ENCODE data around the gene RAVER1.

DNA sequence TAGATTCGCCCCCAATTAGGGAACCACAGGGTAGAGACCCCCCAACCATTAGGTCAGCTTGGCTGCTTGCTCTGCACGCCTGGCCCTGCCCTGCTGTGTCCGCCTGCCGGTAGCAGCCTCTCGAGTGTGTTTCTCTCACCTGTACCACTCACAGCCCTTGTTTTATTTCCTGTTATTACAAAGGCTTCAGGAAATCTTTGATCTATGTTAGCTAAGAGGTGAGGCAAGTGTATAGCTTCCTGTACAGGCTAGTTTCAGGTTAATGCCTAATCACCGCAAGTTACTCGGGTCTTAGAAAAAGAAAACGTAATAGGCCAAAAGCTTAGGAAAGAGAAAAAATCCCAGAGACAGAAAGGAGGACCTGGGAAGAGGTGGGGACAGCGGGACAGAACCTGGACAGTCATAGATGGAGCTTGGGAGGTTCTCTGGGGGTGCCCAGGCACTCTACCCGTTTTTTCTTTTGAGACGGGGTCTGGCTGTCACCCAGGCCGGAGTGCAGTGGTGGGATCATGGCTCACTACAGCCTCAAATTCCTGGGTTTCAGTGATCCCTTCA is 23.2 kb upstream of the EIF3G start:
- RRBS: no CpG with 5 or more reads among the region's 12 CpGs

- RRBS: no CpG with 5 or more reads among the region's 6 CpGs
These were observed 20.9 kb downstream of the DNMT1 start for GRCh38 chr19:10173832-10174323.

DNA sequence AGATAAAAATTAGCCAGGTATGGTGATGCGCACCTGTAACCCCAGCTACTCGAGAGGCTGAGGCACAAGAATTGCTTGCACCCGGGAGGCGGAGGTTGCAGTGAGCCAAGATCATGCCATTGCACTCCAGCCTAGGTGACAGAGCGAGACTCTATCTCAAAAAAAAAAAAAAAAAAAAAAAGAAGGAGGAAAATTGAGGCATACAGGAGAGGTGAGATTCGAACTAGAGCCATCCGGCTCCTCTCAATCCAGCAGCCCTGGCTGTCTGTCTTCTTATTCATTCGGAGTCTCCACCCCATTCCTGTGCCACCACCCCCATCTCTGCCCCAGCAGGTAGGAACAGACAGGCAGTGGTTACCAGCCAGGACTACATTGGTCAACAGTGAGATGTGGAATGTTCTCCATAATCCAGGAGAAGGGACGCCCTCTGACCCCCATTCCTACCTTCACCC is 6.5 kb upstream of the S1PR2 start:
- RRBS: no CpG with 5 or more reads among the region's 9 CpGs

GRCh38 chr19:10279711-10280383 is 6.9 kb upstream of the ICAM4 start:
- RRBS: no CpG with 5 or more reads among the region's 5 CpGs

GRCh38 chr19:10305433-10305843 is 10.4 kb downstream of the FDX2 start:
- RRBS: no CpG with 5 or more reads among the region's 9 CpGs

DNA sequence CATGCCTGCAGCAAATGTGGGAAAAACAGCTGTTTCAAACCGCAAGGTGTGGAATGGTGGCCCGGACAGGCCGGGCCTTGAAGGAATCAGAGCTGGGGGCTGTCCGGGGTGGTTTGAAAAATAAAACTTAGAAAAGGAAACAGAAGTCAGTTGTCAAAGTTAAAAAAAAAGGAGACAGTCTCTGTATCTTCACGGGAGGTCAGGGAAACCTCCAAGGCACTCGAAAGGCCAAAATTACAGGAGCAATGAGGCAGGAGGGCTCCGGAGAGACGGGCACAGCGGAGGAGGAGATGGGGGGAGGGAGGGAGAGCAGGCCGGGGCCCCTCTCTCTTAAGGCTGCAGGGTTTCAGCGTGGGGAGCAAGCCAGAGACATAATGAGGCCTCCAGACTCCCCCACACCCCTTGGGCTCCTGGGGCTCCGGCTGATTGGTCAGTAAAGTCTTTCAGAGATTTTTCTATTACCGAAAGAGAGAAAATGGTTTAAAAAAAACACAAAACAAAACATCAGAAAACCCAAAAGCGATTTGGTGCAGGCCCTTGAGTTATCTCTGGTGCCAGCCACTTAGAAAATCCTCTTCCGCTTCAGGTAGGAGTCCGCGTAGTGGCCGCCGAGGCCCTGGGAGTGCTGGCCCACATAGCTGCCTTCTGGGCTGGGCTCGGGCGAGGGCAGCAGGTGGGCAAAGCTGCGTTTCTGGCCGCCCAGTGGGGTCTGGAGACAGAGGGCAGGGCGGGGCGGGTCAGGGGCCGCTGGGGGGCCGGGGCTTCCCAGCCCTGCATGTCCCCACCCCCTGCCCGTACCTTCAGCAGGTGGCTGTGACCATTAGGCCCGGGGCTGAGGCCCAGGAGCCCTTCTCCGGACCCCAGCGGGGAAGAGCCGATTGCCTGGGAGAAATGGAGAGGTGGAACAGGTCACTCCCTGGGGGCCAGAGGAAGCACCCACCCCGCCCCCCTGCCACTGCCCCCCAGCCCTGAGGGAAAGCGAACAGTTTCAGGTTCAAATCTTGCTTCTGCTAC is 1.4 kb upstream of the FDX2 start:
- RRBS: 67% methylated on average over 10 of the region's 34 CpGs

- RRBS: 2% methylated on average over 36 of the region's 93 CpGs
These were observed at the start of gene RAVER1 for GRCh38 chr19:10332955-10334003. RAVER1 (minus strand) TSS chr19:10333529.

- RRBS: no CpG with 5 or more reads among the region's 12 CpGs
These were observed 7.0 kb upstream of the ICAM3 start for GRCh38 chr19:10346348-10346950.

- RRBS: no CpG with 5 or more reads among the region's 16 CpGs
These were observed 4.1 kb downstream of the KRI1 start for GRCh38 chr19:10561580-10562161.

DNA sequence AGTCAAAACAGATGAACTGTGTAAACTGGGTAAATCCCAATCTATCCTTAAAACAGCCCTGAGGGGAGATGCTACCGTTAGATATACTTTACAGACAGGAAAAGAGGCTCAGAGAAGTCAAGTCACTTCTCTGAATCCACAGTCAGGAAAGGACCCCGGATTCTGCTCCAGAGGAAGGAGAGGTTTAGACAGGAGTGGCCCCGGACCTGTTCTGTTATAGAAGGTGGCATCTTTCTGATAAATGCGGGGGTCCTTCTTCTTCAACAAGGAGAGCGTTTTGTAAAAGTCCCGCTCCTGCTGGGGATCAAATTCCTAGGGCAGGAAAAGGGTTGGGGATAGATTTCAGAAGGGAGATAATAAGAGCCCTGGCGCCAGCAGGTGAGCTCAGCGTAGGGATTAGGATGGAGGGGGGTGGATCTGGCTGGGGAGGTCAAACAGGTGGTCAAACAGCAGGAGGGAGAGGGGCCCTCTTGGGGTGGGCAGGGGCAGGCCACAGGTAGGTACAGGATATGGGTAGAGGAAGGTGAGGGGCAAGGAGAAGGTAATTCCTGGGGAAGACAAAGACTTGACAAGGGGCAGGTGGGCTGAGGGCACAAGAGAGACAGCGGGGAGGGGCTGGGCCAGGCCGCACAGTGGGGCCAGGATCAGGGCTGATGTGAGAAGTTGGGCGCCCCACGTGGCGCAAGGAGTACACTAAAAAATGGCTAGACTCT is 931 bp downstream of the KRI1 start:
- RRBS: no CpG with 5 or more reads among the region's 13 CpGs

- RRBS: no CpG with 5 or more reads among the region's 13 CpGs
These were observed 876 bp upstream of the KRI1 start for GRCh38 chr19:10566550-10567221.

DNA sequence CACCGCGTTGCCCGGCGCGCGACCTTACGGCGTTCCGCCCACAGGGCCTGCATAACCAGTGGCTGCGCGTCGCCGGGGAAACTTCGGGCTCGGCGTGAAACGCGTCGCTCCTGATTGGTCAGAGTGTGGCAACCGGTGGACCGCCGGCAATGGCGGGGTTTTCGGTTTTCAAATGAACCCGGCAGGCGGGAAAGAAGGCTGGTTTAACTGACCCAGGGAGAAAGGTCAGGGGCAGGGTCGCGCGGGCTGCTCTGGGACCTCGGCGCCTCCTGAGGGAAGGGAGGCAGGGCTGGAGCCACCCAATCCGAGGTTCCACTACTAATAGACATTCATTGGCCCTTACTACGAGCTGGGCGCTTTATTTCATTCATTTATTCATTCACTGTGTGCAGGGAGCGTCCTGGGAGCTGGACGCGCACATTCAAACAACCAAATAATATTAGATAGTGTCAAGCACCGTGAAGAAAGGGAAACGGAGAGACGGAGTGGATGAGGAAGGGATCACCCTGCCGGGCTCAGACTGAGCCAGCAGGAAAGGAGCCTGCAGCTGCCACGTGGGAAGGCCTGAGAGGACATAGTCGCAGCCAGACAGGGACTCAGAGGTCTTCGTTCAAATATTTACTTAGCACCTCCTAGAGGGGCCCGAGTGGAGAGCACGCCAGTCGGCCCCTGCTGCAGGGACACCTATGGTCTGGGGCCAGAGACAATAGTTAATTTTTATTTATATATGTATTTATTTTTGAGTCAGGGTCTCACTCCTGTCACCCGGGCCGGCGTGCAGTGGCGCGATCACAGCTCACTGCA is 519 bp upstream of the CDKN2D start:
- RRBS: 2% methylated on average over 23 of the region's 52 CpGs

- RRBS: no CpG with 5 or more reads among the region's 9 CpGs
These were observed 7.0 kb upstream of the AP1M2 start for GRCh38 chr19:10593874-10594702.

GRCh38 chr19:10653491-10654209 is 496 bp upstream of the ILF3 start:
- RRBS: no CpG with 5 or more reads among the region's 59 CpGs

- RRBS: no CpG with 5 or more reads among the region's 23 CpGs
These were observed 552 bp upstream of the DNM2 start for GRCh38 chr19:10717227-10717827.

- RRBS: no CpG with 5 or more reads among the region's 9 CpGs
These were observed 29.3 kb downstream of the DNM2 start for GRCh38 chr19:10747144-10747688.

- RRBS: no CpG with 5 or more reads among the region's 25 CpGs
These were observed 31.0 kb downstream of the DNM2 start for GRCh38 chr19:10748471-10749646.

DNA sequence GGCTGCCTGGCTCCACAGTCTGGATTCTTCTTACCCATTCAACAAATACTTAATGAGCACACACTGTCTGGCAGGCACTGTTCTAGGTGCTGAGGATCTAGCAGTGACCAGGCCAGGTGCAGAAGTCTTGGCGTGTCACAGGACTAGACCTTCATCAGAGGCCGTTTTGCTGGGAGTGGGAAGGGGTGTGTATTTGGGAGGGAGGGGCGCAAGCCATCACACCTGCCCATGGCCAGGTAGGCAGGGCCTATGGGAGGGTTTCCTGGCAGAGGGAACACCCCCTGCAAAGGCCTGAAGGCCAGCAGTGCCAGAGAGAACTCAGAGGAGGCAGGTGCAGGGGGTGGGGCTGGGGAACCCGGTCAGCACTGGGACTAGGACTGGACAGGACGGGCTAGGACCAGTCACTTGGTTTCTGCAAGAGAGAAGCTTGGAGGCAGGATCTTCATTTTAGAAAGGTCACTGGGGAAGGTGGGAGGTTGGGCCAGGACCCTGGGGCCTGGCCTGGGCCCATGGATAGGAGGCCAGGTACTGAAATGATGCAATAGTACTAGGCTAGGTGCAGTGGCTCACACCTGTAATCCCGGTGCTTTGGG is 31.9 kb downstream of the DNM2 start:
- RRBS: 89% methylated on average over 1 of the region's 6 CpGs

DNA sequence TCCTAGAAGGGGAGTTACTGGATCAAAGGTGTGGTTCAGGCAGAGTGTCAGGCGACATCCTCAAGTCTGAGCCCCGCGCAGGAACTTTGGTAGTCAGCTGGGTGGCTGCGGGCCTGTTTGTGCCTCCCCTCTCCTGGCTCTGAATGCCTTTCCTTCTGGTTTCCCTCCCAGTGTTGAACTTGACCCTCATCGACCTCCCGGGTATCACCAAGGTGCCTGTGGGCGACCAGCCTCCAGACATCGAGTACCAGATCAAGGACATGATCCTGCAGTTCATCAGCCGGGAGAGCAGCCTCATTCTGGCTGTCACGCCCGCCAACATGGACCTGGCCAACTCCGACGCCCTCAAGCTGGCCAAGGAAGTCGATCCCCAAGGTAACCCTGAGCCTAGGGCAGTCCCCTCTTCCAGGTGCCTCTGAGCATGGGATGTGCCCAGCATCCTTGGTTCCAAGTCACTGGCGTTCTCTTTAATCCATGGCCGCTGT is 57.7 kb downstream of the DNM2 start:
- RRBS: 89% methylated on average over 3 of the region's 16 CpGs

- RRBS: 100% methylated on average over 7 of the region's 31 CpGs
These were observed 16.2 kb downstream of the TMED1 start for GRCh38 chr19:10819477-10820514.

Data from brain (tissue), 1 donor.